Epithelial cell of proximal tubule (primary cell): ENCODE data around the genes PKHD1, IL17F and GSTA3.

DNA sequence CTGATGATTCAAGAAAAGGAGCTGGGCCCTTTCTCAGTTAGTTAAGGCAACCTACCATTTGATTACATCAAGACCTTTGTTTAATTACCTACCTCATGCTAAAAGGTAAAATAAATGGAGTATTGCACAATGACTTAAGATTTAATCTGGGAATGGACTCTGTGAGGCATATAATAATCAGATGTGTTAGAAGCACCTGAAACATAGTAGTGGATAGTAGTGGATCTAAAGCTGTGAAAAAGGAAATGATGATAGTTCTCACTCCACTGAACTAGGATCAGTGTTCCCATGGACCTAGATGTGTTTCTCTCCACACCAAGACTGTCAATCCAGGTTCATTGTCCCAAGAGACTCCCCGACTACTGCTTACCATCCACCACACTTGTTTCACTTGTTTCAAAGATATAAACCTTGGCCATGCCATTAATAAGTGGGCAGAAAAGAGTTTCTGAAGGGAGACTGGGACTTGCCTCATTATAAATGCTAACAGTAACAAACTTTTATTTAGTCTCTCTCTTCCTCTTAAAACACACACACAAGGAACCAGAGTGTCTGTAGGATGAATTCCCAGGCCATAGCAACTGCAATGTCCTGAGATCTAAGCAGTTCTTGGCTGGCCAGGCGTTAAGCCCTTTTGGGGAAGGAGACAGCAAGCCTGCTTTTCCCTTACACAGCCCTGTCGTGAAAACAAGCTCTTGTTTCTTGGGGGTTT lies 1.9 kb downstream of the TNFRSF21 start:
- RAMPAGE, long total RNA, result no peak
- RRBS, result no CpG with 5 or more reads among the region's 3 CpGs

GRCh38 chr6:47407146-47407696 lies 70.4 kb upstream of the CD2AP start:
- RAMPAGE, long total RNA, result no peak
- RRBS, result no CpG with 5 or more reads among the region's 2 CpGs

- RAMPAGE, long total RNA, result no peak
- RRBS, result no CpG with 5 or more reads among the region's 3 CpGs
Observed at GRCh38 chr6:49325994-49326752, 136.9 kb downstream of the MMUT start.

- RAMPAGE, long total RNA, result no peak
- RRBS, result no CpG with 5 or more reads among the region's 4 CpGs
Observed at GRCh38 chr6:49459040-49459599, 3.9 kb downstream of the MMUT start.

GRCh38 chr6:49550007-49550245 lies 542 bp upstream of the C6orf141 start:
- RAMPAGE, long total RNA, result no peak
- RRBS, result no CpG with 5 or more reads among the region's 3 CpGs

GRCh38 chr6:50842706-50843310 lies 24.1 kb downstream of the TFAP2B start:
- RAMPAGE, long total RNA, result no peak
- RRBS, result 11% methylated on average over 10 of the region's 36 CpGs

GRCh38 chr6:51224779-51225257 lies 406.1 kb downstream of the TFAP2B start:
- RAMPAGE, long total RNA, result no peak
- RRBS, result no CpG with 5 or more reads among the region's 15 CpGs

DNA sequence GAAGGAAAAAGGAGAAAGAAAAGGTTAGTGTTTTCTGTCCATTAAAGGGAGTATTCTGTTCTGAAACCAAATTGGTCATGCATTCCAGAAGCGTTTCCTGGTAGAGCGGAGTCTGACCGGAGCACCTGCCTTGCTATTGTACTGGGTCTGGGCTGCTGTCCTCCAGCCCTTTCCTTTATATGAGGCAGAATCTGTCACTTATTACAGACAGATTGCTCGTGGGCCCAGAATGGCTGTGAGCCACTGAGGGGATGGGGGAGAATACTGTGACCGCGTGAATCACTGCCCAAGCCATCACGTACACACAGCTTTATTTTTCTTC lies 573.5 kb downstream of the PKHD1 start:
- RAMPAGE, long total RNA, result no peak
- RRBS, result no CpG with 5 or more reads among the region's 7 CpGs

- RAMPAGE, long total RNA, result no peak
- RRBS, result no CpG with 5 or more reads among the region's 1 CpG
Observed at GRCh38 chr6:51738582-51738973, 348.8 kb downstream of the PKHD1 start.

GRCh38 chr6:52087276-52087737 lies at the start of gene PKHD1:
PKHD1 (minus strand) TSS chr6:52087613.
- RAMPAGE, long total RNA, result no peak
- RRBS, result no CpG with 5 or more reads among the region's 6 CpGs

DNA sequence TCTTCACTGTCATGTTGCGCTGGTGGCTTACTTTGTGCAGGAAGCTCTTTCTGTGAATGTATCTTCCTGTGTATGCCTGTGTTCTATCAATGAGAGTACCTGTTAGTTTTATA lies at the start of gene IL17F:
Gene IL17F (minus strand): TSS at position 84 of the 113 bp plus-strand sequence.
- RAMPAGE, long total RNA, result no peak
- RRBS, result no CpG with 5 or more reads among the region's 1 CpG

DNA sequence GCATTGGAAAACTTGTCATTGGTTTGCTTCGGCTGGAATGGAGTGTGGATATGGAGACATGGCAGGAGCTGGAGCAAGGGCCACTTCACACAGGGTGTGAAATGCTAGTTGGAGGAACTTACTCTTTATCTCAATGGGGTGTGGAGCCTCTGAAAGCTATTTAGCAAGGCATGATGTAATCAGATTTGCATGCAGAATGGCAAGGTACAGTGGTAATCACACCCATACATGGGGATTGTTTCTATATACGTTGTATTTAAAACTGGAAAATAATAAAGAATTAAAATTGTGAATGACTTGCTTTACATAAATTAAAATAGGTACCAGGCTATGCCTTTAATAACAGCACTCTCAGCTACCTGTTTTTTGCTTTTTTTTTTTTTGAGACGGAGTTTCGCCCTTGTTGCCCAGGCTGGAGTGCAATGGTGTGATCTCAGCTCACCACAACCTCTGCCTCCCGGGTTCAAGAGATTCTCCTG lies 31.3 kb upstream of the PAQR8 start:
- RAMPAGE, long total RNA, result no peak
- RRBS, result no CpG with 5 or more reads among the region's 5 CpGs

- RAMPAGE, long total RNA, result no peak
- RRBS, result no CpG with 5 or more reads among the region's 3 CpGs
Observed at GRCh38 chr6:52454476-52455010, 34.4 kb downstream of the EFHC1 start.

GRCh38 chr6:52522784-52523009 lies 54.2 kb downstream of the TRAM2 start:
- RAMPAGE, long total RNA, result no peak
- RRBS, result no CpG with 5 or more reads among the region's 3 CpGs

DNA sequence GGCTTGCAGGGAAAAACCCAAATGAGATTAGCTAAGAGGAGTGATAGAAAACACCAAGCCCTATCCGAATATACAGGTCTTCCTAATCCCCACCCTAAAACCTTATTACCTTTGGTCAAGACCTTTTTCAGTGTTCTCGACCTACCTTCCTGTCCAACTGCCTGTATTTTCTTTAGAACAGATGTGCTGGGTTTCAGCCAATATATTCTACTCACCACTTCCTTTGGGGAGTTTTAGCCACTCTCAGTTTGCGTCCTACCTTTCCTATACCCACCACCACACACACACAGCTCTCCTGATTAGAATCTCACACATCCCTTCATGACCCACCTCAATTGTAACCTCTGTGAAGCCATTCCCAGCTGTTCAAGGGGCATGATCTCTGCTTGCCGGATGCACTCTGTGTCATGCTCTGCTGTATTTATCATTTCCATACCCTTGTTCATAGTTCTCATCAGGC lies 39.6 kb downstream of the TRAM2 start:
- RAMPAGE, long total RNA, result no peak
- RRBS, result no CpG with 5 or more reads among the region's 4 CpGs

- RAMPAGE, long total RNA, result no peak
- RRBS, result no CpG with 5 or more reads among the region's 2 CpGs
Observed at GRCh38 chr6:52555949-52556148, 21.0 kb downstream of the TRAM2 start.

GRCh38 chr6:52664317-52665389 lies 6.3 kb upstream of the TMEM14A start:
- RAMPAGE, long total RNA, result no peak
- RRBS, result 2% methylated on average over 12 of the region's 54 CpGs

GRCh38 chr6:52803990-52804324 lies 341 bp upstream of the GSTA1 start:
- RAMPAGE, long total RNA, result no peak
- RRBS, result no CpG with 5 or more reads among the region's 3 CpGs

GRCh38 chr6:52909493-52909873 lies at the start of gene GSTA3:
GSTA3 (minus strand) TSS chr6:52909698.
- RAMPAGE, long total RNA, result no peak
- RRBS, result no CpG with 5 or more reads among the region's 2 CpGs

- RAMPAGE, long total RNA, result no peak
- RRBS, result no CpG with 5 or more reads among the region's 7 CpGs
Observed at GRCh38 chr6:53287756-53288280, 60.9 kb downstream of the ELOVL5 start.